ENCODE data around the gene FAM168A.

DNA sequence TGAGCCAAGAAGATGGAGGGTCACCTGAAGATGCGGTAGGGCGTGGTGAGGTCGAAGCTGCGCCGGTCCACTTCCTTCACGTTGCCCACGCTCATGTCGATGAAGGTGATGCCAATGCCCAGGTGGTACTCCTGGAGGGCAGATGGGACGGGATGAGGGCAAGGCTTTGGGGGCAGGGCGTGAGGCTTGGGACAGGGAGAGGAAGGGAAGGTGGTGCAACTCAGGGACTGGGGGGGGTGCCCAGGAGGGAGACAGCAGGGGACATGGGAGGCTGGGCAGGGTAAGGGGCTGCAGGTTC, 35.6 kb upstream of the PDE2A start:
- RAMPAGE, long total RNA, result no peak
- RRBS, result 96% methylated on average over 5 of the region's 10 CpGs

DNA sequence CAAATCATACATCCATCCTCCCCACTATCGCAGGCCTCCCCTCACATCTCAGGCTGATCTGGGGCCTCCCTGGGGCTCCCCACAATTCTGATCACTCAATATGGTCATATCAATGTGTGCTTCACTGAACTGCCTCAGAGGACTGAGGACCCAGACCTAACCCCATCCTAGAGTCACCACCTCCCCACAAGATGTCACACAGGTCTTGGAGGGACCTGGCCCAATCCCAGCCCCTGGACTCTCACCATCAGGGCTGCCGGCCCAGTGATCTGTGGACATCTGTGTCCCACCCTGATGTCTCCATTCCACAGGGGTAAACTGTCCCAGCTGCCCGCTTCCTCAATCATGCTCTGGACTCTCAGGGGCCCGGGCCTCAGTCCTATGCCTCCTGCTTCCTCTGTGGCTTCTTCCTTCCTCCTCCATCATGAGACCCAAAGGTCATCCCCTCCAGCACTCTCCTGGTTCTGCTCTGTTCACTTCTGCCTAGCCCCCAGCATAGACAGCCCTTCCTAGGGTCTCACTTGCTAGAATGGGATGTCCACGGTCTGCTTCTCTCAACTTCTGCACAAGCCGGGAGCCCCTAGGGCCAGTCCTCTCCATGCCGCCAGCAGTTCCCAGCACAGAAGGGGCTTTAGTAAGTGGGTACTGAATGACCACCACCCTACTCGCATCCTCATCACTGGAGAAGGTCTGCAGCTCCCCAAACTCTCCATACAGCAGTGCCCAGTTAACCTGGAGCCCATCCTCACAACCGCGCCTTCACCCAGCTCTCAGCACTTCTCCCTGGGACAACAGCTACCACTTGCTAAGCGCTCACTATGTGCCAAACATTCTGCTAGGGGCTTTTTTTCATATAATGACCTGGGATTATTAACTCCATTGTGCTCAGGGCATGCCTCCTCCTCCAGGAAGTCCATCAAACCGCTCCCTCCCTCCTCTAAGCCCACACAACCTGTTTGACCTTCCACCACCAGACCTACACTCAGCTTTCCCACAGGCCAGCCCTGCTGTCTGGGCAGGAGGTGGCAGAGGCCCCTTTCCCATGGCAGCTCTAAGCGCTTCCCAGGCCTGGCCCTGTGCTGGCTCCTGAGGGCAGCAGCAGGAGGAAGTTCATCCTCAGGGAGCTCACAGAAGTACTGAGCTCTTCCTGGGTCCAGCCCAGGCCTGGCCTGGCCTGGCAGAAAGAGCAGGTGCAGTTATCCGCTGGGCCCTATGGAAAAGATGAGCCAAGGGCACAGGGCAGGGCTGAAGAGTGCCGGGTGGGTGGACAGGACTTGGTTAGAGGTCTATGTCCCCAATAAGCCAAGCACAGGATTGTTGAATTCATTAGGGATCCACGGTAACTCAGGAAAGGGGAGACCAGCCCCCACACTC, 31.8 kb downstream of the ARAP1 start:
- RAMPAGE, long total RNA, result no peak
- RRBS, result no CpG with 5 or more reads among the region's 16 CpGs

DNA sequence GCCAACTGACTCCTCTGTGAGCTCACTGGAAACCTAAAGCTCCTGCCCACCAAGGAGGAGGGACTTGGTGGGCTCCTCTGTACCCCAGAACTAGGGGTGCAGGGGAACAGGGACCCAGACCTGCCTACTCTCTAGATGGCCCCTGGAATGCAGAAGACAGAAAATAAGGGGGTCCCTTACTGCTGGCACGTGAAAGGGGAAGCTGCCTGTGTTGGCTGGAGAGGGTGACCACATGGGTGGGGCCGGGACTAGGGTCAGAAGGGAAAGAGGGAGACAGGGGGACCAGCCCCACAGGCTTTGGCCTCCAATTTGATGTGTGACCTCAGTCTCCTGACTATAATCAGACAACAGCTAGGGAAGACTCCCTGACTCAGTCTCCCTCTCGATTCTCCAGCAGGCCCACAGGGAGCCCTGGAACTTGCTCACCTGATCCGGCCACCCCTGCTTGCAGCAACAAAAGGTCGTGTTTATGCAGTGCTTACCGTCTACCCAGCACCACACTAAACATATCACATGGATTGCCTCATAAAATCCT, 10.3 kb downstream of the ARAP1 start:
- RAMPAGE, long total RNA, result no peak
- RRBS, result no CpG with 5 or more reads among the region's 6 CpGs

DNA sequence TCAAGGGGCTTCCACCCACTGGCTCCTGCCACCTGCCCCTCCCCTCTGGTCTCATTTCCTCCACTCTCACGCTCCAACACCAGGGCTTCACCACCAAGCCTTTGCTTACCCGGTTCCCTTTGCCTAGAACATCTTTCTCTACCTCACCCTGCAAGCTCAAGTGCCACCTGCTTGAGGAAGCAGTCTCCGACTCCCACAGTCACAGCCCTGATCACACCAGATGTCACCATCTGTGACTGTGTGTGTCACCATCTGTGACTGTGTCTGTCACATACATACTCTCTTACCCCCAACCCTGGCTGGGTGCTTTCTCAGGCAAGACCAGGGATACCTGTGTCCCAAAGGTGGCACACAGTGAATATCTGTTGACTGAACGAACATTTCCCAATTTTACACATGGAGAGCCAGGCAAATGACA, 8.3 kb downstream of the ARAP1 start:
- RAMPAGE, long total RNA, result no peak
- RRBS, result no CpG with 5 or more reads among the region's 4 CpGs

DNA sequence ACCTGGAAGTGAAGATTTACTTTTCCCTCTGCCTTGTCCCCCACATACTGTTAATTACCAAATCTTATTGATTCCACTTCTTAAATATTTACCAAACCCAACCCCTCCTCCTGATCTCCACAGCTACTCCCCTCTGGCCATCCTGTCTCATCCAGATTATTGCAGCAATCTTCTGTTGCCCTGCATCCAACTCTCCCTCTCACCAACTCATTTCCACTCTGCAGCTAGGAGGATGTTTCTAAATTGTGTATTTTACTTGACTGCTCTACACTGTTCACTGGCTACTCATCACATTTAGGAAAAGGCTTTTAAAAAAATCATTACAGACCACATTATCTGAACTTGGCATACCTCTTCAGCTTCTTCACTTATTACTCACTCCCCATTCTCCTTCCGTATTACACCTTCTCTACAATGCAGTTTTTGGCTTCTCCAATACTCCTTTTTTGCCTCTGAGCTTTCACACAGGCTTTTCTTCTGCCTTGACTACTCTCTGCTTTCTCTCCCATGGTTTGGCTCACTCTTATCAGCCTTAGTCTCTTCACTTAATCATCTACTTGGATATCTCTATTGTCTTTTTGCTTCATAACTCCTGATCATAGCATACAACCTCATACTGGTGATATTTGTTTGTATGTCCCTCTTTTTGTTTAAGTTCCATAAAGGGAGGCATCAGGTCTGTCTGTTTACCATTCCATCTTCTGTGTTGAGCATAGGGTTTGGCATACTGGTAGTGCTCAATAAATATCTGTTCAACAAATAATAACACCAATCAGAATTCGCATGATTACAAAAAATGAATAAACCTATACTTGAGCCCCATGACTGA, 118.1 kb downstream of the ATG16L2 start:
- RAMPAGE, long total RNA, result no peak
- RRBS, result no CpG with 5 or more reads among the region's 2 CpGs

DNA sequence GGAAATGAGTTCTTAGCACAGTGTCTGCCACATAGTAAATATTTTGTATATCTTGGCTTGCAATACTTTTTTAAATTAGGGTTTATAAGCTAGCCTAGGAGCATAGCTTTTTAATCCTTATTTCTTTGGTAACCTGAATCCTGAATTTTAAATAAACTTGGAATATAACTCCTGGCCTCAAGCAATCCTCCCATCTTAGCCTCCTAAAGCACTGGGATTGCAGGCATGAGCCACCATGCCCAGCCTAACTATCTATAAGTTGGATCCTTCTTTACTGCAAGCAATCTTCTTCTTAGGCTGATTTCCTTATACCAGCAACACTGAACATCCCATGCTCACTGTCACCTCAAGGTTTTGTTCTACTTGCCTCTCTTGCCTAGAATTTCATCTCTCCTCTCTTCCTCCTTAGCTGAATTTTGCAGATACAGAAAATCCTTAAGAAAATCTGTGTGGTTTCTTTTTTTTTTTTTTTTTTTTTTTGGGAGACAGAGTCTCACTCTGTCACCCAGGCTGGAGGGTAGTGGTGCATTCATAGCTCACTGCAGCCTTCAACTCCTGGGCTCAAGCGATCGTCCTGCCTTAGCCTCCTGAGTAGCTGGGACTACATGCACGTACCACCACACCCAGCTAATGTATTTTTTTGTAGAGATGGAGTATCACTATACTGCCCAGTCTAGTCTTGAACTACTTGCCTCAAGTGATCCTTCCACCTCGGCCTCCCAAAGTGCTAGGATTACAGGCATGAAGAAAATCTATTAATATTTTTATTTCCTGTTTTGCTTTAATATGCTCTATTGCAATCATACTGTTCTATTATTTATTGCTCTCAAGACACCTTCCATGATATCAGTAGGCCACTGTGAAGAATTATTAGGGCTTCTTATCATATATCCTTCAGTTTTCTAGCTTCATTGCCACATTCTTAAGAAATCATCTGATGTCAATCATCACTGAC, 128.2 kb downstream of the FCHSD2 start:
- RAMPAGE, long total RNA, result no peak
- RRBS, result no CpG with 5 or more reads among the region's 4 CpGs

DNA sequence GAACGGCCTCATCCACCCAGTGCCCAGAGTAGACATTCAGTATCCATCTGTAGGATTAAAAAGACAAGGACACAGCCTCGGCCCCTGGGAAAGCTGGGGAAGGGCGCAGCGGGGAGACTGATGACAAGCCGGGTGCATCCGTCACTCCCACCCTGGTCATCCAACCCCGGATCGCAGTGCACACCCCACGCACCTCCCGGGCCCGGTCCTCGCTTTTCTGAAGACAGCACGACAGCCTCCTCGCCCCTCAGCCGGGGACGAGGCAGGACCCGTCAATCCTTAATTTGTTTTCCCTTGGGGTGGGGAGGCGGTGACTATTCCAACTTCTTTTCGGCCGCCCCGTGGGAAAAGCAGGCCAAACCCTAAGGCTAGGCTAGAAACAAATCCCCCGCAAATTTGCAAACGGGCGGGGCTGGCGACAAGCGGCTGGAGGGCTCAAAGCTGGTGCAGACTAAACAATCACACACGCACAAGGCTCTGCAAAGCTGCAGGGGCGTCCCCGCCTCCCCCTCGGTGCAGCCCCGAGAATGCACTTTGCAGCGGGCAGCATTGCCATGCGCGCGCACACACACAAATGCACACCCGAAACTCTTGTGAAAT, 990 bp downstream of the FCHSD2 start:
- RAMPAGE, long total RNA, result no peak
- RRBS, result 2% methylated on average over 7 of the region's 36 CpGs

- RAMPAGE, long total RNA, result no peak
- RRBS, result no CpG with 5 or more reads among the region's 2 CpGs
These were observed 6.8 kb upstream of the FCHSD2 start for GRCh38 chr11:73148855-73149435.

DNA sequence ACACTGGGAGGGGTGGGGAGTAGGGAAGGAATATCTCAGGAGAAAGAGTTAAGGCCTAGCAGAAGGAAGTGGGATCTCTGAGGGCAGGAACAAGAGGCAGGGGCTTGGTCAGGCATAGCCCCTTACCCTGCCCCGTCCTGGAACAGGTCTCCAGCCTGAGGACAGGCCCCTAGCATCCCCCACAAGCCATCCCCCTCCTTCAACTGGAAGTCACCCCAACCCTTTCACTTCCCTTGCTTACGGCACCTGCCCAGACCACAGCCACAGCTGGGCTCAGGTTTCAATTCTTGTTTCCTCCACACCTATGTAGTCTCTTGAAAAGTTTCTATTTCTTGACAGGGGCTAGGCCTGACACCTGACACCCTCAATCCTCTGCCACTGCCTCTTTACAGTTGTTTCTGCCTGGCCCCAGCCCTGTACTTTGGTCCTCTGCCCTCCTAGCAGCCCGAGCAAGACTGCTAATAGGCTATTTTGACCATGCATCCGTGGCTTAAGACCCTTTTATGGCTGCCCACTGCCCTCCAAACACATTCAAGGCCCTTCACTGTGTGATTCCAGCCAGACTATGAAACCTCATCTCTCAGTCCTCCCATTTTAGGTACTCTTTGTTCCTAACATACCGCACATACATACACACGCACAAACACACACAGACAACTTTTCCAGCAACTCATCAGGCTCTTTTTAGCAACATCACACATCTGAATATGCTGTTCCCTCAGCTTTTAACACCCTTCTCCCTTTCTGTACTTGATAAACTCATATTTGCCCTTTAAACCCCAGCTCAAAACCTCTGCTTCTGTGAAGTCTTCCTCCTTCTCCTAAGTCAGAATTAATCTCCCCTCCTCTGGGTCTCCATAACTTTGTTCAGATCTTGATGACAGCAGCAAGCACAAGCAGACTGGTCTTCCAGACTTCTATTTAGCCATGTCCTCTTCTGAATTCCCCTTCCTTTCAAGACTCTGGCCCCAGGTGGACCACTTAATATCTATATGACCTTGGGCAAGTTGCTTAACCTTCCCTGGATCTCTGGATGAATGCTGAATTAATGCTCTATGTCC, 11.0 kb upstream of the FCHSD2 start:
- RAMPAGE, long total RNA, result no peak
- RRBS, result no CpG with 5 or more reads among the region's 6 CpGs

DNA sequence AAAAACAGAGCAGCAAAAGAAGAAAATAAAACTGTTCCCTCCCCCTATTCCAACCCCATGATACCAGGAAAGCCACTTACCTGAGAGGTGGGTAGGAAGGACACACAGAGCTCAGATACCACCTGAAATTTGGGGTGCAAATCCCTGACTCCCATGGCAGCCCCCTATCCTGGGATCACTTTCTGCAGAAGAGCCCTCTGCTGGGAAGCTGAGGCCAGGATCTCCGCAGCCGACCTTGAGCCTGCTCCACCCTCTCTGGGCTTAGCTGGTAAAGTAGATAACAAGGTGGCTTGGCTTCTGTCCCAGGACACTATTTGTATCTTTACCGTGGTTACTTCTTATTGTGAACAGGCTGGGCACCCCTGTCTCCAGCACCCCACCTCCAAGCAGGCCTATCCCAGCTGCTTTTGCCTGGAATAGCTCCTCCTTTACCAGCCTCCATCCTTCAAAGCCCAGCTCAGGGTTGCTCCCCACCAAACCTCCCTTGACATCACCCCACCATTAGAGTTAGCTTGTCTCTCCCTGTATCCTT, 35.3 kb upstream of the P2RY2 start:
- RAMPAGE, long total RNA, result no peak
- RRBS, result no CpG with 5 or more reads among the region's 3 CpGs

DNA sequence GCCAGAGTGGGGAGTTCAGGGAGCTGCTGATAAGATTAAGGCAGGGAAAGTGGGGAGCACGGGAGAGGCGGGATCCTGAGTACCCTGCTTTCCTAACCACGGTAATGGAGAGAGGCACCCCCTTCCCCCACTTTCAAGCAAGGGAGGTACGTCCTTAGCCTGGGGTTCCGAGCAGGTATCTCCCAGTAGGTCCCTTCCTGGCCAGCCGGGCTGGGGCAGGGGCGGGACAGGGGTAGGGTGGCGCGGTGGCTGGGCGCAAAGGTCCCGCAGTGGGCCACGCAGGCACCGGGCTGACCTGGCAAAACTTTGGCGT, 393 bp upstream of the P2RY2 start:
- RAMPAGE, long total RNA, result no peak
- RRBS, result 31% methylated on average over 7 of the region's 14 CpGs

DNA sequence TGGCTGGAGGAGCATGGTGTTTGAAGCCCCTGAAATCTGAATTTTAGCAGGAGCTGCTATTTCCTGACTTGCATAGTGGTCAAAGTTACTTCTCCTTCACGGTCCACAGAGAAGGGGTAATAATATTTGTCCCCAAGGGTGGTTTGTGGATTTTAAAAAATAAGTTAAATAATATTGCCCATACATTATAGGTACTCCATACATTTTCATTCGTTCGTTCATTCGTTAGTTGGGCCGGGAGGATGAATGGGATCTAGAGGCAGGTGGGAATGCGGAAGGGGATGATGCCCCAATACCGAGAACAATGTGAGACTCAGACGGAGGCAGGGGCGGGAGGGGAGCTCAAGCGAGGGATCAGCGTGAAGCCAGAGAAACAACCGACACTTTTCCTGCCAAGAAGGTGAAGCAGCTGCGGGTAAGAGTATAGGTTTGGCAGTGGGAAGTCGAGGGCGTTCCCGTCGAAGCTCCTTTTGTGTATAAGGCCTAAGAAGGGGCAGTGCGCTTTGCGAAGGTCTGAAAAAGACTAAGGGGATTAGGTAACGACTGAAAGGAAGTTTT, 1.2 kb upstream of the ARHGEF17 start:
- RAMPAGE, long total RNA, result no peak
- RRBS, result no CpG with 5 or more reads among the region's 20 CpGs

DNA sequence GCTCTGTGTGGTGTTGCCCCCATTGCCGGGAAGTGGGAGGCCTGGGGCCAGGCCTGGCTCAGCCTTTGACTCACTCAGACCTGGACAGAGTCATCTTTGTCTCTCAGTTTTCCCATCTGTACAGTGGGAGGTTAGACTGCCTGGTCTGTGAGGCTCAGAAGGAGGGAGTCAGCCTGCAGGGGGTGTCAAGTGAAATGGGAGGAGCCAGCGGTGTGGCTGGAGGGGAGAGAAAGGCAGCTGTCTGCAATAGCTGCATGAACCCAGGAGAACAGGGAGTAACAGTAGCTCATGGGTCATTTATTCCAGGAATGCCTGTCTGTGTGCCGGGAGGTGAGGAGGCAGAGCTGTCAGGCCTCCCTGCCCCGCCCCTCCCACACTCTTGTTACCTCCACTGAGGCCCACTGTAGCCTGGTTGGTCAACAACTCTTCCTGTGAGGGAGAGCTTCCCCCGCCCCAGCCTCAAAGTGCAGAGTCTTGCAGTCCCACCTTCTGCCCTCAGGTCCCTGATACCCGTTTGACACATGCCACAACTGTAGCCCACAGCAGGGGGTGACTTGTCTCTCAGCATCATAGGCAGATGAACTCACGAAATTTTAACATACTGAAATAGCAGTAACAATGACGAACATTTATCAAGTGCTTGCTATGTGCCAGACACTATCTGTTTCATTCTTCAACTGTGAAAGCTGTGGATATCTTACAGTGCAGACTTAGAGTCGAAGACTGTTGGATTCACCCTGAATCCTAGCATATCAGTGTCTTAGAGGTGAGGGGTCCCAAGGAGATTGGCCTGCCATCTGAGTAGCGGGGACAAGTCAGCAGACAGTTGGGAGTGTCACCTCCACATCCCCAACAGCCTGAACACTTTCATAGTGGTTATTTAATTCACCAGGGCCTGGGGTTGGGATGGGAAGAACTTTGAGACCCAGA, 6.6 kb downstream of the ARHGEF17 start:
- RAMPAGE, long total RNA, result no peak
- RRBS, result no CpG with 5 or more reads among the region's 10 CpGs

DNA sequence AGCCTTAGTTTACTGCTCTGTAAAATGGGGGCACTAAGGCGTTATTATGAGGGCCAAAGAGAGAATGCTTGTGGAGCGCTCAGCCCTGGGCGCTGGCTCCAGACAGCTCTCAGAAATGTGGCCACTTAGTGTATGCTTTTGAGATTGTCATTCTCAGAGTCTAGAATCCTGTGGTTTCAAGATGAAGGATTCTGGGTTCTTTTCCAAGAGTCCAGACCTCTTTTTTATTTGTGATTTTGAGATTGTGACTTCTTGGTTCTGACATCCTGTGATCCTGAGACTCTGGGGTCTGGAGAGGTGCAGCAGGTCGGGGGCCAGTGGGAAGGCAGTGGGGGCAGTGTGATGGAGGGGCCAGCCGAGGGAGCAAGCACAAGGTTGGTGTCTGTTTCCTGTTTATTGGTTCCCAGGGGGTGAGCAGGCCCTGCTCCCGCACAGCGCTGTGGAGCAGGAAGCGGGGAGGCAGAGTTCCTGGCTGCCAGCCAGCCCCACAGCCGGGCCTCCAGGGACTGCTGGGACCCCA, 13.5 kb downstream of the ARHGEF17 start:
- RAMPAGE, long total RNA, result no peak
- RRBS, result no CpG with 5 or more reads among the region's 9 CpGs

DNA sequence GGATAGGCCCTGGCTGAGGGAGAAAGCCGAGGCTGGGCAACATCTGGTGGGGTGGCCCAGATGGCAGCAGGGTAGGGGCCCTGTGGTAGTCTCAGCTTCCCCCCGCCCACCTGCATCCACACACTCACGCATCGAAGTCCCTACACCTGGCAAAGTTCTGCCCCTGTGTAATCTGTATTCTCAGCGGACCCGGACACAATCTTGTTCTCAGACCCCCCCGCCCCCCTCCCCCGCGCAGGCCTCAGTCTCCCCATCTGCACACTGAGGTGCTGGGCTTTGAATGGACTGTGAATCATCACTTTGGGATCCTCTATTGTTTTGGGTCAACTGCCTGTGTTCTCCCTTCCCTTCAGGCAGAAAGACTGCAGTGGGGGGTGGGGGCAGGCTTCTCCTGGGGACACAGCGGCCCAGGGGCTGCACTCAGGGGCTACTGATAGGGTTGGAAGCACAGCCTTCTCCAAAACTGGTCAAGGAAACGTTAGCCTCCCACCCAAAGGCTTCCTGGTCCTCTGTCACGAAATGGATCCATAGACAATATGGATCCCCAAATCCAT, 1.3 kb downstream of the RELT start:
- RAMPAGE, long total RNA, result no peak
- RRBS, result no CpG with 5 or more reads among the region's 12 CpGs

- RAMPAGE, long total RNA, result no peak
- RRBS, result no CpG with 5 or more reads among the region's 10 CpGs
These were observed 14.0 kb downstream of the RELT start for GRCh38 chr11:73389992-73390748.

DNA sequence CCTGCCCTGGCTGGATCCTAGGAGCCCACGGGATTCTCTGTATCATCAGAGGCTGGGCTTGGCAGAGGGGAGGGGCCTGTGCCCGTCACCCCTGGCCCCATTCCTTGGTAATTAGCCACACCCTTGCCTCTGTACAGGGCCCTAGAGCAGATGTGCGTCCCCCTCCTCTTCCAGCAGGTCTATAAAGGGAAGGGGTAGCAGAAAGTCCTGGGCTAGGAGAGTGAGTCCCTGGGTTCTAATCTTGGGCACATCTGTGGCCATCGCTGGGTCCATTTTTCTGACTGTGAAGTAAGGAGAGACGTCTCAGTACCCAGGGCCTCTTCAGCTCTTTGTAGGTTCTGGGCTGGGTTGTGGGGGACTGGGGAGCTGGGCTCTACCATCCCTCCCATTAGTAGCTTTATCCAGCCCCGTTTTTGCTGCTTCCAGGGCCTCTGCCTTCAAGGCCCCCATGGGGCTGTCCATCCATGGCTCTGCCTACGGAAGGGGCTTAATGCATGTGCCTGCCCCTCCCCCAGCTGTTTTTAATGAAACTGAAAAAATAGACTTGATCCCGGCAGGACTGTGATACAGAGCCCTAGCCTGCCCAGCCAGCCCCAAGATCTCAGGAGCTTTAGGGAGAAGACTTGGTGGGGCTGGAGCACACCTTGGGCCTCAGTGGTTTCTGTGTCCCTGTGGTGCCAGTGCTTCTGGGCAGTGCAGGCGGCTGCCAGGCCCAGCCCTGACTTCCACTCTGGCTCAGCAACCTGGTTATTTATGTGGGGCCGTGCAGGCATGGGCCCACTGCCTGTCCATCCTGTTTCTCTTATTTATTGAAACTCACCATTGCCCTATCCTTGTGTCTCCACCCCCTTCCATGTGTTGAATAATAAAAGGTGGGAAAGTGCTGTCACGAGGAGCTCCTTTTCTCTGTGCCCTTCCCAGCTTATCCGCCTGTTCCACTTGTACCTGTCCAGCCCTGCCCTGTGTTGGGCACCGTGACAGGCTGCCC, 19.9 kb downstream of the RELT start:
- RAMPAGE, long total RNA, result no peak
- RRBS, result no CpG with 5 or more reads among the region's 13 CpGs

- RAMPAGE, long total RNA, result no peak
These were observed 110.8 kb downstream of the FAM168A start for GRCh38 chr11:73487129-73487497.

DNA sequence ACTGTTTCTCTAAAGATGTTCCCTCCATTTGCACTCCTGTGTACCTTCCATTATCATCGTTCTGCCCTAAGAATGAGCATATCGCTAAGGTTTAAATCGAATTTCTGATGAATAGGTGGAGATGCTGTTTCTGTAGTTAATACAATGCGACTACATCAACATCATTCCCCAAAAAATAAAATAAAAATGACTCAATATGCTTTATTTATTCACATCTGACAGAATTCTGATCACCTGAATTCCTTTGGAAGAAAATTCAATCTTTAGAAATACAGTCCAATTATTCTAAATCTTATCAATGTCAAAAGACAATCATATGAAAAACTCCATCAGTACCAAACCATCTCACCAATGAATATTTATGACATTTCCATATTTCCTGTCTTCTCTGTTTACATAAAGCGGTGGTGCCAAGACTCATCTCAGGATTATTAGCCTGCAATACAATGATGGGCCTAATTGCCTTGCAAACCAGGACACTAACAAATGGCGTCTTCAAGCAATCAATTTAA, 2.3 kb downstream of the FAM168A start:
- RAMPAGE, long total RNA, result no peak
- RRBS, result no CpG with 5 or more reads among the region's 6 CpGs

- RAMPAGE, long total RNA, result start-site peak on the minus strand at chr11:73598022-73598120, 755 and 115 reads in 2 replicates
- RRBS, result 1% methylated on average over 43 of the region's 83 CpGs
These were observed at the start of gene FAM168A for GRCh38 chr11:73597346-73598427. Gene FAM168A, minus strand, starts transcription at chr11:73598112.

Measured in epithelial cell of alveolus of lung (primary cell).